OCI-LY7 (cell line): ENCODE measurements around a stretch of chr6.

DNA sequence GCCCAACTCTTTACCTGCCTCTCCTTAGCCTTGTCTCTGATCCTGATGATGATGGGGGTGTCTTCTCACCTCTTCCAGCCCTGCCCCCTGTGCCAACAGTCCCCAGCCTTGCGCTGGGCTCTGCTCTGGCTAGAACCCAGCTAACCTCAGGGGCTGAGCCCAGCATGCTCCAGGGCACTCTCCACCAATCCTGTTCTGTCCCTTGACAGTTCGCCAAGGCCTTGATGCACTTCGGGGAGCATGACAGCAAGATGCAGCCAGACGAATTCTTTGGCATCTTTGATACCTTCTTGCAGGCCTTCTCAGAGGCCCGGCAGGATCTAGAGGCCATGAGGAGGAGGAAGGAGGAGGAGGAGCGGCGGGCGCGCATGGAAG lies 33.2 kb downstream of the MOCS1 start:
- PRO-cap = no peak
- RAMPAGE, long total RNA = no peak

GRCh38 chr6:40349074-40349552 lies 238.1 kb downstream of the LRFN2 start:
- PRO-cap = no peak
- RAMPAGE, long total RNA = no peak

DNA sequence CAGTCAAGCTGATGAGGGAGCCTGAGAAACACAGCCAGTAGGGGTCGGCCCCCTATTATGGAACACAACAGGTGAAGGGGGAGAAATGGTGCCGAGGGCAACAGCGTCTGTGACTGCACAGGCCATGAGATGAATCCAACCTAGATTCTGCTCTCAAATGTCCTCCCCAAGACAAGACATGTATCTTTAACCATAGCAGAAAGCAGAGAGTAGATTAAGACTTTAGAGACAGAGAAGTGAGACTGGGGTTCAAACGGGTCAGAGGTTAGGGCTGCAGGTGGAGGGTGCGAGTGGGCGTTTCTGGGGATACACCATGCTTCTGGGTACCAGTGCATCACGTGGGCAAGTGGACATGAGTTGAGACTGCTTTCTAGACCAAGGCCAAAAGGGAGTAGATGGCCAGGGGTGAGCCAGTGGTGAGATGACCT lies 156.3 kb upstream of the LRFN2 start:
- PRO-cap = no peak
- RAMPAGE, long total RNA = no peak

DNA sequence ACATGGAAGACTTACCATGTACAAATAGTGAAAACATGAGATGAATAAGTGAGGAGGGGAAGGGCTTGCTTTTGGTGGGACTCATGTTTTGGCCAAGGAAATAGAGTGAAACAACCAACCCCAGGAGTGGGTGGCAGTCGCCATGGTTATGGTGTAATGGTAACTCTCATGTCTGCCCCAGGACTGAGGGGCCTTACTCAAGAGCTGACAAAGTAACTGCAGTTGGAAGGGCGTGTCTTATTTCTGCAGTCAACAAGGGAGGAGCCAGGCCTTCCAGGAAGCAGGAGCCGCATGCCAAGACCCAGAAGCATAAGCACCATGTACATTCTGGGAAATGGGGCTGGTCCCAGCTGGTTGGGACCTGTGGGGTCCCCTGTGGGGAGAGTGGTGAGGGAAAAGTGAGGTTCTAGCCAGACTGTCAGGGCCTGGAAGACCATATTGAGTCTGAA lies 108.4 kb downstream of the UNC5CL start:
- PRO-cap = no peak
- RAMPAGE, long total RNA = no peak

DNA sequence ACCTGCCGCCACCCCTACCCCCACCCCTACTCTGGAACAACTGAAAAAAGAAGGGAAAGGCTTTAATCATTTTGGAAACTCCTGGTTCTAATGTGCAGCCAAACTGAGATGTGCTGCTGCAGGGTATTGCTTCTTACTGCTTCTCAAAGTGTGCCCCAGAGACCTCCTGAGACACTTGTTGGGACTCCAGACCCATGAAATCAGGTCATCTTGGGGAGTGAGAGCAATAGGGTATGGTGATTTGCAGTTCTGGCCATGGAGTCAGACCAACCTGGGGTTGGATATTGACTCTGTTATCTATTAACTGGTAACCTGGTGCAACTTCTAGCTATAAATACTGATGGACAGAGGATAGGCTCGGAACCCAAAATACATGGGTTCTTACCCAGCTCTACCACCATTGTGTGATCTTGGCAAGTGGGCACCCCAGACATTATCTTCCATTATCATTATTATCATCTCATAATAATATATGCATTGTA lies 3.8 kb downstream of the TSPO2 start:
- PRO-cap = no peak
- RAMPAGE, long total RNA = no peak

DNA sequence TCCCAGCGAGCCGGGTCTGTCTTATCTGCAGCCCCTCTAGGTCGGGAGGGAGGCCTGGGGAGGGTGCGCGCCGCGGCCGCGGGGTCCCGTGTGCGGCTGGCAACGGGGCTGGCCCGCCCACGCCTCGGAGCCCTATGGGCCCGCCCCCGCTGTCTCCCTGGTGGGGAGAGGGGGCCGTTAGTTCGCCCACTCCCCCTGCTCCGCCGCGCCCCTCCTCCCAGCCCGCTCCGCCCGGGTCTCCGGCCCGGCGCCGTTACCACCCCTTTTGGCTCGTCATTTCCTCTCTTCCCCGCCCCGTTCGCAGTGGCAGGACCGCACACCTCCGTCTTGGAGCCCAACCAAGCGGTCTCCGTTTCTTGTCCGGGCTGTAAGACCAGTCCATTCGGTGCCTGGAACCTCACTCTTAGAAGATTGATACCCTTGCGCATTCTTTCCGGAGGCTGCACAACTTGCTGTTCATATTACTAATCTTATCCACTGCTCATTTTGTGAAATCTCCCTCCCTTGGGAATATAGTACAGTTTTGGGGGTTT lies 870 bp downstream of the NFYA start:
- PRO-cap = bidirectional peak, plus-strand start at position 303 of the sequence, minus-strand start at position 239 of the sequence
- RAMPAGE, long total RNA = no peak

DNA sequence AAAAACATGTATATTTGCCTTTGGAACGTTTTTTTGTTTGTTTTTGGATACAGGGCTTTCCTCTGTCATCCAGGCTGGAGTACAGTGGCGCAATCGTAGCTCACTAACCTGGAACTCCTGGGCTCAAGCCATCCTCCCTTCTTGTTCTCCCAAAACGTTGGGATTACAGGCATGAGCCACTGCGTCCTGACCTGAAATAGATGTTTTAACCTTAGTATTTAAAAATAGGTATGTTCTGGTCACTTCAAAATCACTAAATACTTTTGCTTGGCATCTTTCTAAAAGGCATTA lies 2.3 kb downstream of the NFYA start:
- PRO-cap = no peak
- RAMPAGE, long total RNA = no peak

GRCh38 chr6:41091126-41091819 lies 18.5 kb downstream of the NFYA start:
- PRO-cap = no peak
- RAMPAGE, long total RNA = no peak

DNA sequence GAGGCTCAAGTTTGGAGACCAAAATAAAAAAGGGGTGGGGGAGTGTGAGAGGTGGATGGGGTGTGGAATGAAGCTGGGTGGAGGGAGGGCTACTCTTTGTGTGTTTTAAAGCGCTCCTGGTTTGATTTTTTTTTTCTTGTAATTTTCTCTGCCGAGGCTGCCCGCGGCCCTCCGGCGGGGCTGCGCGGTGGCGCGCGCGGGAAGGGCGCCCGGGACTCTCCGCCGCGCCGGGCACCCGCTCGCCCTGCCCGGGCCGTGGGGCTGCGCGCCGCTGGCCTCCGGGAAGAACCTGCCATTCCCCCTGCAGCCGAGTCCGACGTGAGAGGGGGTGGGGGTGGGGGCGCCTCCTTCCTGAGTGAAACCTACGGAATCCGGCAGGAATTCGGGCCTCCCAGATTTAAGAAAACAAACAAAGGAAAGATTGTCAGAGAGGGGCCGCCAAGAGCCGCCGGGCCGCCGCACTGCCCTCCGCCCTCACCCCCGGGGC lies 42.5 kb upstream of the FOXP4 start:
- PRO-cap = no peak
- RAMPAGE, long total RNA = no peak

GRCh38 chr6:41546871-41547217 lies 663 bp downstream of the FOXP4 start:
- PRO-cap = unidirectional peak, minus-strand start at chr6:41546969
- RAMPAGE, long total RNA = no peak

GRCh38 chr6:41728062-41728984 lies 7.1 kb downstream of the TFEB start:
- PRO-cap = no peak
- RAMPAGE, long total RNA = no peak

GRCh38 chr6:41920733-41920982 lies 281 bp downstream of the MED20 start:
- PRO-cap = unidirectional peak, minus-strand start at chr6:41920908
- RAMPAGE, long total RNA = no peak

DNA sequence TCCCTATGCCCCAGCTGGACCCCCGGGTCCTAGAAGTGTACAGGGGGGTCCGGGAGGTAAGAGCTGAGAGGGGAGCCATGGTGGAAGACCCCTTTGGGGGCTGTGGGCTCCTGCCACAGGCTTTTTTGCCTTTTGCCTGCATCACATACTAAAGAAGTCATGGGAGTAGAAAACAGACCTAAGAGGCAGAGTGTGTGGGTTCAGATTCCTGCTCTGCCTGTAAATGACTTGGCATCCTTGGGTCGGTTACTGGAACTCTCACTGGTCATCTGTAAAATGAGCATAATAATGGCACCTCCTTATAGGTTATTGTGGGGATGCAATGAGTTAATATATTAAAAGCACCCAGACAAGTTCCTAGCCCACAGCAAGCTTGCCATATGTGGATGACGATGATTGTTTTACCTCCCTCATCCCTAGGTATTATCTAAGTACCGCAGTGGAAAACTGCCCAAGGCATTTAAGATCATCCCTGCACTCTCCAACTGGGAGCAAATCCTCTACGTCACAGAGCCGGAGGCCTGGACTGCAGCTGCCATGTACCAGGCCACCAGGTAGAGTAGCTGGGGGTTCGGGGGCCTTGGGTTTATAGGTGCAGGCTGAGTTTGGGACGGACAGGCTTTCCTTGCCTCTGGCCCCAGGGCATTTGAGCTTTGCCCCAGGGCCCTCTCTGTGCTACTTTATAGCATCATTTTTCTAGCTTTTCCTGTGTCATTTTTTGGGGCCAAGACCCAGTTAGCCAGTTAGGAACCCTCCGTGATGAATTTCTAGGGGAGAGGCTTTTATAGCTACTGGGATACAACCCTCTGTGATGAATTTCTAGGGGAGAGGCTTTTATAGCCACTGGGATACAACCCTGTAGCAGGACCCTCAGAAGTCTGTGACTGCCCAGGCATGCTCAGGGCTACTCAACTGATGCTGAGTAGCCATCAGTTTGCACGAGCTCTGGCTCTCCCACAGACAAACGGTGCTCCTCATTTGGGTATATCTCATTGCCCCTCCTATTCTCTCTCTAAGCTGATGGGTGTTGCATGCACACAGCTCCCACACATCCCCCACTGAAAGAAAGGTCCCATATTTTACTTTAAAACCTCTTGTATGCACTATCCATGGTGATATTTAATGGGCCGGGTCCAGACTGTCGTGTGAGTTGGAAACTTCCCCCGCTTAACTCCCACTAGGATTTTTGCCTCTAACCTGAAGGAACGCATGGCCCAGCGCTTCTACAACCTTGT lies 9.3 kb downstream of the BYSL start:
- PRO-cap = no peak
- RAMPAGE, long total RNA = no peak

DNA sequence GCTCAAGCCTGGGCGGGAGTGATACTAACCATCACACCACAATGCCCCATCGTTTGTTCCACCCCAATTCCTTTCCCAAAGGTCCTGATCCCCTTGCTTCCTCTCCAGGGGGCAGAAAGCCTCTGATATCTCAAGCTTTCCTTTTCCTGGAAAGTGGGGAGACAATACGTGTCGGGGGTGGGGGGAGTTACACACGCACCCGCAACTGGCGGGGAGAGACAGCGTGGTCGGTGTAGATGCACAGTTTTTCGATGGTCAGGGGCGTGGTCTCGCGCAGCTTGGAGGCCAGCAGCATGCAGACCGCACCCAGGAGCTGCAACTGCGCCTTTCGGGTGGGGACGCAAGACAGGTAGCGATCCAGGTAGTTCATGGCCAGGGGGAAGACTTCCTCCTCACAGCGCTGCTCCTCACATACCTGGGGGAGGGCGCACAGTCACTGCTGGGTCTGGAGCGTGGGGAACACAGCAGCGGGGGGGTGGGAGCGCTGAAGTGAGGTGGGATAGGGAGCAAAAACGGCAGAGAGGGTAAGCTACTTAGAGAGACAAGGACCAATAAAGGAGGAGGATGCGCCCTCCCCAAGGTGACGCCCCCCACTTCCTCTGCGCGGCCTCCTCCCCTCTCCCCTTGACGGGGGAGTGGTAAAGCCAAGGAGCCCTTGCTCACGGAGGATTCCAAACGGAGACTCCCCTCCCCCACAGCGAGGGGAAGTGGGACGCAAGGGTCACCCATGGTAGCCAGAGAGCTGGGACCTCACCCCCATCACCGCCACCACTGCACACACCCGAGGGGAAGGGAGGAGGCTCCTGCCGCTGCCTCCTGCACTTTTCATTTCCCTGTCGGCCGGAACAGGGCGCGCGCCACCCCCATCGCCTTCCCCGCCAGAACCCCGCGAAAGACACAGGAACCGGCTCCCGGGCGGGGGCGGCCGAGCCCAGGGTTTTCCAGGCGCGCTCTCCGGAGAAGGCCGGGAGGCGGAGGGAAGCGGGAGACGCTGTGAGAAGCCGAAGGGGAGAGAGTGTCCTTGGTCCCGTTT lies 1.1 kb downstream of the CCND3 start:
- PRO-cap = unidirectional peak, plus-strand start at position 324 of the sequence; bidirectional peak, plus-strand start at position 641 of the sequence, minus-strand start at position 526 of the sequence
- RAMPAGE, long total RNA = no peak

GRCh38 chr6:42007225-42007533 lies 43.1 kb upstream of the TAF8 start:
- PRO-cap = bidirectional peak, plus-strand start at chr6:42007715, minus-strand start at chr6:42007436
- RAMPAGE, long total RNA = no peak

GRCh38 chr6:42022116-42022538 lies 28.2 kb upstream of the TAF8 start:
- PRO-cap = bidirectional peak, plus-strand start at chr6:42022706, minus-strand start at chr6:42022425
- RAMPAGE, long total RNA = no peak

DNA sequence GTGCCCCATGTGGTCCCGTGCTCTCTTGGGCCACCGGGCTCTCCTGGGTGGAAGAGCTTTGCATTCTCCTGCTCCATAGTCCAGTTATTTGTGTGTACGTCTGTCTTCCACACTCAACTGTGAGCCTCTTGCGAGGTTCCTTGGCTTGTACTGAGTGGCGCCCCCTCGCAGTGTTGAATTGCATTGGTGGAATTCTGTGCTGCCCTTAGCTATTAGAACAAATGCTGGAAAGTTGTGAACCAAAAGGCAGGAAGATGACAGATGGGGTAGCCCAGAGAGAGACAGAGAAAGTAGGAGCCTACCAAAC lies 45.9 kb downstream of the TAF8 start:
- PRO-cap = no peak
- RAMPAGE, long total RNA = no peak

DNA sequence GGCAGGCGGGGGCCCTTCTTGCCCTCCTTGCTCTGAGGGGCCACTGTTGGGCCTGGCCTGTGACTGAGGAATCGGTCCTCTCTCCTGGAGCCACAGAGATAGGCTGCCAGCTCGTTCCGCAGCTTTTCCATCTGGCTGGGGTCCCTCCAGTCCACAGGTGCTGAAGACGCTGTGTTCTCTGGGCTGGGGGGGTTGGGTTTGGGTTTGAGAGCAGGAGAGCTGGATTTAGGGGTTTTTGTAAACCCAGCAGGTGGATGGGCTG lies 36.1 kb downstream of the C6orf132 start:
- PRO-cap = no peak
- RAMPAGE, long total RNA = no peak

- PRO-cap = no peak
- RAMPAGE, long total RNA = no peak
Observed at GRCh38 chr6:42197892-42198602, 3.3 kb upstream of the GUCA1B start.

GRCh38 chr6:42199924-42200558 lies 5.3 kb upstream of the GUCA1B start:
- PRO-cap = no peak
- RAMPAGE, long total RNA = no peak